GM23338 (cell line): ENCODE measurements around a stretch of chr6.

DNA sequence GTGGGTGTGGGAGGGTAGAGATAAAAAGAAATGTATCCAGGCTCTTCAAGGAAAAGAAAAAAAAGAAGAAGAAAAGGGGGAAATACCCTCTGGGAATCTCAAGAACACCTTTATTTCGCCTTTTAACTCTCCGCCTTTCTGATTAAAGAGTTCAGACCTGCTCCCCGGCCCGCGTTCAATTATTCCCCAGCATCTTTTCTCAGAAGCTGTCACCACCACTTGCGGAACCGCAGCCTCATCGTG is 4.3 kb upstream of the PRDM13 start:
- PRO-cap, result no peak
- RAMPAGE, long total RNA, result no peak

GRCh38 chr6:99983034-99983235 is 11.1 kb downstream of the MCHR2 start:
- PRO-cap, result no peak
- RAMPAGE, long total RNA, result no peak

DNA sequence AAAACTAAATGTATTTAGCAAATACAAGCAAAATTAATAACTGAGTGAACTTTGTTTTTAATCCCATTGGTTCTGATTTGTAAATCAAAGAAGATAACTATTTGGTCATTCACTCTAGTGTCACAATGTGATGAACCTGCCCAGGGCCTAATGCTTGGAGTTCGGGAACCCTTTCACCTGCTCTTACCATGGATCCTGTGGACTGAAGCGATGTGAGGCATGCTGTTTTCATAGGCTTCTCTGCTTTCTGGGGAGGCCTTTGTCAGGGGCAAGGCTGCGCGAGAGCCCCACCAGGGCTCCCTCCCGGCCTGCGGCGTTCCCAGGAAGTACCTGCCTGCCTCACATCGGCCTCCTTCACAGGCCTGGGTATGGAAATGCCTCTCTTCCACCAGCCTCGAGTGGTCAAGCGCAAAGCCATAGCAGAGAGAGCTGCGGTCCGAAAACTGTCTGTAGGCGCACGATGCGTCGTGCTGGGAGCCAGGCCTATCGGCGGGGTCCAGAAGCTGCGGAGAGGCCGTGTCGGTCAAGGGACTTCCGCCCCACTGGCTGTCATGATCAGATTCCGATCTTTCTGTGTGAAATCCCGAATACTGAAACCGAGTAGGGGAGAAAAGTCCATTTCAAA is 71.3 kb downstream of the SIM1 start:
- PRO-cap, result no peak
- RAMPAGE, long total RNA, result no peak

GRCh38 chr6:100482555-100483163 is 17.9 kb upstream of the SIM1 start:
- PRO-cap, result no peak
- RAMPAGE, long total RNA, result no peak

DNA sequence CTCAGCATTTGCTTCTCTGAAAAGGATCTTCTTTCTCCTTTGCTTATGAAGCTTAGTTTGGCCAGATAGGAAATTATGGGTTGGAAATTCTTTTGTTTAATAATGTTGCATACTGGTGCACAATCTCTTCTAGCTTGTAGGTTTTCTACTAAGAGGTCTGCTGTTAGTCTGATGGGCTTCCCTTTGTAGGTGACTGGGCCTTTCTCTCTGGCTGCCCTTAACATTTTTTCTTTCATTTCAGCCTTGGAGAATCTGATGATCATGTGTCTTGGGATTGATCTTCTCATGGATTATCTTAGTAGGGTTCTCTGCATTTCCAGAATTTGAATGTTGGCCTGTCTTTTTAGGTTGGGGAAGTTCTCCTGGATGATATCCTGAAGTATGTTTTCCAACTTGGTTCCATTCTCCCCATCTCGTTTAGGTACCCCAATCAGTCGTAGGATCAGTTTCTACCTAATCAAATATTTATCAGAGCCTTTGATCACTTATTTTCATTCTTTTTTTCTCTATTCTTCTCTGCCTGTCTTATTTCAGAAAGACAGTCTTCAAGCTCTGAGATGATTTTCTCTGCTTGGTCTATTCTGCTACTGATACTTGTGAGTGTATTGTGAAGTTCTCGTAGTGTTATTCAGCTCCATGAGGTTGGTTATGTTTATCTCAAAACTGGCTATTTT is 139.9 kb downstream of the ASCC3 start:
- PRO-cap, result no peak
- RAMPAGE, long total RNA, result no peak

- PRO-cap, result unidirectional peak, minus-strand start at chr6:101117582
- RAMPAGE, long total RNA, result no peak
Observed at GRCh38 chr6:101117227-101117706, 236.1 kb upstream of the ASCC3 start.

GRCh38 chr6:104489317-104489650 is 370.4 kb downstream of the HACE1 start:
- PRO-cap, result unidirectional peak, plus-strand start at chr6:104489386
- RAMPAGE, long total RNA, result no peak

DNA sequence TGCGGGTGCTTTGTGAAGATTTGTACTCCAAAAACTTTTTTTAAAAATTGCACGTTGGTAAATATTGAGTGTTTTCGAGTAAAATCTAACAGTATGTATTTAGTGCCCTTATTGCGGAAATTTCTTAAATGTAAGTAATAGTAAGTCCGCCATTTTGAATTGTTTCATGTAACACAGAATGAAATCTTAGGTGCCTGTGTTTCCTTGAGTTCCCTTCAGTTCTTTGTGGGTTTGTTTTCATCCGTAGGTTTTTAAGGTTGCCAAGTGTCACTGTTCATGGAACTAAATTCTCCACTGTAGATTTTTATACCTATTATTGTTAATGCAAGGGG is 15.1 kb upstream of the LIN28B start:
- PRO-cap, result bidirectional peak, plus-strand start at position 167 of the sequence, minus-strand start at position 140 of the sequence; bidirectional peak, plus-strand start at position 218 of the sequence, minus-strand start at position 225 of the sequence
- RAMPAGE, long total RNA, result no peak

GRCh38 chr6:104954328-104955151 is 2.4 kb upstream of the LIN28B start:
- PRO-cap, result bidirectional peak, plus-strand start at chr6:104954621, minus-strand start at chr6:104954502
- RAMPAGE, long total RNA, result no peak

DNA sequence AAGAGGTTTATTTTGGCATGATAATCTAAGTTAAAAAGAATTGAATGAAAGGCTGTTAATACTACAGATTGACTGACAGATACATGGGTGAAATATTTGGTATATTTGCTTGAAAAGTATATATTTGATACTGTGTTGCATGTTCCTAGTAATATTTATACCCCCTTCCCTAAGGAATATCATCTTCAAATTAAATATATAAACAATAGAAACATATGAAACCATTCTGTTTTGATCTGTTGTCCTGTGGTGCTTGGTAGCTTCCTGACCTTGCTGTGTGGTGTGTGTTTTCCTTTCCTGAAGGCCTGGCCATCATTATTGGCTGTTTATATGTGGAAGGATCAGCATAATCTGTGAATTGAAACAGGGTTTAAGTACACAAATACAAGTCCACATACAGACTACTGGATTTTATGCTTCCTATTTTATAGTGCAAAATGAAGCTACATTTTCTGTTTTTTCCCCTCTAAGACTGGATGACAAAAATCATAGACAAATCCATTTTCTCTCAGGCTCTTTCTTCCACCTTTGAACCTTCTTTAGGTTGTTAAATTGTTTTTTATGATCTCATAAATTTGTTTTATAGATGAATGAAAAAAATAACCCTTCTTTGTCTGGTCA is 2.5 kb downstream of the LIN28B start:
- PRO-cap, result bidirectional peak, plus-strand start at position 352 of the sequence, minus-strand start at position 286 of the sequence
- RAMPAGE, long total RNA, result no peak

GRCh38 chr6:105459896-105460440 is 57.1 kb upstream of the PREP start:
- PRO-cap, result no peak
- RAMPAGE, long total RNA, result no peak

- PRO-cap, result no peak
- RAMPAGE, long total RNA, result no peak
Observed at GRCh38 chr6:105643910-105644382, 241.1 kb upstream of the PREP start.

- PRO-cap, result no peak
- RAMPAGE, long total RNA, result no peak
Observed at GRCh38 chr6:105791725-105792307, 294.3 kb upstream of the PRDM1 start.

DNA sequence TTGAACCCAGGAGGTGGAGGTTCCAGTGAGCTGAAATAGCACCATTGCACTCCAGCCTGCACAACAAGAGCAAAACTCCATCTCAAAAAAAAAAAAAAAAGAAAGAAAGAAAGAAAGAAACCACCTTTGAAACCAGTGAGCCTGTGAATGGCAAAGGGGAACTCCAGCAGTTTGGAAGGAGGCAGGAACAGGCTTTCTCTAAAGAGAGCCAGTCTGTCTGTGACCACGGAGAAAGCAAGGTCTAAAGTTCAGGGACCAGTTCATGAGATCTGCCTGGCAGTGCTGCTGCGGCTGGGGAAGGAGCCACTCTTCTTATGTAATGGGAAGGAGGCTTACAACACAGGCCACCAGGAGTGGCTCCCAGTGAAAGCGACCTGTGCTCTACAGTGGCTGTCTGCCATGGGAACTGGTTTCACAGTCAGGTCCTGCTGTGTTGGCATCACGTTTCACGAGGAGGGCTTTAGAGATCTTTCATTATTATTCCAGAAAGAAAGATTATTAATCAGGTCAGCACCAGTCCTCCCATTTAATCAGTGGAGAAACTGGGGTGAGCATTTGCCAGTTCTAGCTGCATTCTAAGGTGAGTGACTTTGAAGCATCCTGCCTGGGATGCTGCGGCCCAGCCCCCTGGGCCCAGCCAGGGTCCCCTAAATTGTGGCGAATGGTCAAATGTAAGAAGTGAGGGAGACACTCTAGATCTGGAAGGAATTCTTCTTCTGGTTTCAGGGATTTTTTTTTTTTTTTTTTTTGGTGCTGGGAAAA is 291.8 kb upstream of the PRDM1 start:
- PRO-cap, result unidirectional peak, plus-strand start at position 211 of the sequence
- RAMPAGE, long total RNA, result no peak

DNA sequence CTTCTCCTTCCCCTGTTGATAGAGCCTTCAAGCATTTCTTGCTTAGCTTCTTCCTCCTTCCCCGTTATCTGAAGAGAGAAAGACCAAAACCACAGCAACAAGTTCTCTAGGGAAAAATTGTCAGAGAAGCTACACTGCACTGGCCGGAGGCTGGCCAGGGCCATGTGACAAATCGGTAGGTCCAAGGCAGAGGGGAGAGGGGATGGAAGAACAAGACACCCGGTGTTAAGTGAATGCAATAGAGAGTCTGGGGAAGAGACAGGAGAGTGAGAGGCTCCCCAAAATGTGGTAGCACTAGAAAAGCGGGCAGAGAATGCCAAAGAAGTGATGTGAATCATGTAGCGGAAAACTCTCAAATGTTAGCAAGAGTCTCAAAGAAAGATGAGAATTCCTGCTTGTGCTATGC is 202.0 kb upstream of the PRDM1 start:
- PRO-cap, result no peak
- RAMPAGE, long total RNA, result no peak

GRCh38 chr6:105892912-105893492 is 193.1 kb upstream of the PRDM1 start:
- PRO-cap, result no peak
- RAMPAGE, long total RNA, result no peak

GRCh38 chr6:105986091-105986414 is 100.1 kb upstream of the PRDM1 start:
- PRO-cap, result no peak
- RAMPAGE, long total RNA, result no peak

DNA sequence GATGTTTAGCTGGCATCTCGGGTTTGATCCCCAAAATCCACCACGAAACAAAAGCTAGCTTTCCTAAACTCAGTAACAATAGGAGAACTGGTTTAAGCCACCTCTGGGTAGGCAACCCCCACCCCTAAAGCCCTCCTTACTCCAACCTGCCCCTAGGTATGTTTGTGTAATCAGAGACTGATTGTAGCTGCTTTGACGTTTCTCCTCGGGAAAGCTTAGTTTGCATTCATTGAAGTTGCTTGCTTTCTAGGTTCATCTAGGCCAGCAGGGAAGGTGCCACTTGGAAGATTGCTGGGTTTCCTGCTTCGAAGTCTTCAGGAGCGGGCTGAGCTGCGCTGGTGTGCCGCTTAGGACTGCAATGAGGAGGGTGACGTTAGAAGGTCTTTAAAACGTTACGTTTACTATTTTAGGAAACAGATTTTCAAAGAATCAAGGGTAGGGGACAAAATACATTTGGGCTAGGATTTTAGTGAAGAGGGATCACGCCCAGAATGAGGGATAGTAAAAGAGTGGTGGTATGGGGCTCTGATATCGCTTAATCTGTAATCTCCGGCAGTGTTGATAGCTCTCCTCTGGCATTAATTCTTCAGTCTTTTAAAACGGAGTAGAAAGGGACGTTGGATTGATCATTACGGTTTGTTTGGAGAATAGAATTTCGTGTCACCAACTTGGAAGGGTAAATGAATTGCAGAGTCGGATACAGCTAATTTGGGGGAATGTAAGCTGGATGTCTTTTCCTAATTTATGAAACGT is 92.7 kb upstream of the PRDM1 start:
- PRO-cap, result no peak
- RAMPAGE, long total RNA, result no peak

DNA sequence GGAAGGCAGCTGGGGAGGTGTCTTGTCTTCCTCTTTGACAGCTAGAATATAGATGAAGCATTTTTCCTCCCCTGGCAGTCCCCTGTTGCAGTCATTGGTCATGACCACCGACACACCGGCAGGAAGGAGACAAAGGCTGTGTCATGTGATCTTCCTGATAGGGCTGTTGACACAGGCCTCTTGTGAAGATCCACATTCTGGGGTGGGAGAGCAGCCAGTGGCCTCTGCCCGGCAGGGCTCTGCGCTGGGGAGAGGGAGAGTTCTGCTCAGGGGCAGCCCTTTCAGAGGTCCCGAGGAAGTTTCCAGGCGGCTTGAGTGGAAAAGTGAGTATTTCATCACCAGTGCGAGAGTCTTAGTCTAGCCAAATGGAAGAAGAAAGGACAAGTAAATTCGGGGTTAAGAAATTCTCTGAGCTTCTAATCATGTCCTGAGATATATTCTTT is 39.6 kb upstream of the PRDM1 start:
- PRO-cap, result no peak
- RAMPAGE, long total RNA, result no peak

DNA sequence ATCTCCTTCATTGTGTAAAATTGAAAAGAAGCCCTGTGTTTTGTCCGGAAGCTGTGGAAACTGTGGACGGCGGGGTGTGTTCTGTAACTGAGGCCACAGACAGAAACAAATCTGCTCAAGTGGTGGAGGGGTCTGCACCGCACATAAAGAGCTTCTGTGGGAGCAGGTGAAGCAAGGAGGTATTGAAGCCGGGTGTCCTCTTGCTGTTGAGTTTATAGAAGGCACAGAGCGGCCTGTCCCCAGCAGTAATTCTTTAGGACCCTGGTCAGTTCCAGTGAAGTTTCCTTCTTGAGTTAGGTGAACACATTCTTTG is 6.0 kb downstream of the PRDM1 start:
- PRO-cap, result no peak
- RAMPAGE, long total RNA, result no peak